ENCODE measurements around a stretch of chr6.

DNA sequence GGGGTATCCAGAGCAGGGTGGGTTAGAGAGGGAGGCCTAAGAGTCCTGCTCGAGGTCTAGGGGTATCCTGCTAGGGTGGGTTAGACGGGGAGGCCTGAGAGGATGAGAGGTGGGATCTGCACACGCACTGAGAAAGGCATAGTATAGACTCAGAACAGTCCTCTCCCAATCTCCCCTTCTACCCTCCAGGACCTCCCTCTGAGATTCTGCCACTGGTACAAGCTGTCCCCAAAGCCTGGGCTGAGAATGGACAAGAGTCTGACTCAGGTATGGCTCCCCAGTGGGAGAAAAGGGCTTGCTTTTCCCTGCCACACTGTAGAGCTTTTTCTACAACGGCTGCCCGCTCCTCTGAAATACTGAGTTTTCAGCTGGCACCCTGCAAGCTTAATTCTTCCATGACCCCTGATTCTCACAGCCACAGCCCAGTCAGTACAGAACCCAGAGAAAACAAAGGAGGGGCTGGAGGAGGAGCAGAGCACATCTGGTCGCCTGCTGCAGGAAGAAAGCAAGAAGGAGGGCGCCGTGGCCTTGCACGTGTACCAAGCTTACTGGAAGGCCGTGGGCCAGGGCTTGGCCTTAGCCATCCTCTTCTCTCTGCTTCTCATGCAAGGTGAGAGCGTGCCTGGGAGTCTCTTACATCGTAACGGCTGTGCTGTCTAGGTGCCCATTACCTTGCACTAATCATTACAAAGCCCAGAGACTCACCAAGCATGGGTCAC is 11.4 kb downstream of the DLK2 start:
- PRO-cap, 3 experiments = no peak in any of the 3 experiments
- RAMPAGE, long total RNA = no peak

DNA sequence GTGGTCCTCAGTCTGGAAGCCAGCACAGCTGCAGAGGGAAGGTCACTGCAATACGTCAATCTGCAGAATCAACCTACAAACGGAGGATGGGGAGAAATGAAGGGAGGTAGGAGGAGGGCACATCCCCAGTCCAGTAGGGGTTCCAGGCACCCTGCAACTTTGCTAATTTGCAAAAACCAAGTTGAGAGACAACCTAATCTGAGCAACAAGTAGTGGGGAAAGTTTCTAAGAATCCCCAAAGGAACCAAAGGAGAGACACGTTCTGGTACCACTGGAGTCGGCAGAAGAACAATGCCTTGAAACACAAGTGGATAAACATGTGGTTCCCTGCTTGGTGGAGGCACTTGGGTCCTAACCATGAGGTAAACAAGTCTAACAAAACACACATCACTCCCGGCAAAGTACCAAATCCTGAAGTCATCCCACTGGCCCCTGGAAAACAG is 4.9 kb downstream of the MRPS18A start:
- PRO-cap, 3 experiments = no peak in any of the 3 experiments
- RAMPAGE, long total RNA = no peak

DNA sequence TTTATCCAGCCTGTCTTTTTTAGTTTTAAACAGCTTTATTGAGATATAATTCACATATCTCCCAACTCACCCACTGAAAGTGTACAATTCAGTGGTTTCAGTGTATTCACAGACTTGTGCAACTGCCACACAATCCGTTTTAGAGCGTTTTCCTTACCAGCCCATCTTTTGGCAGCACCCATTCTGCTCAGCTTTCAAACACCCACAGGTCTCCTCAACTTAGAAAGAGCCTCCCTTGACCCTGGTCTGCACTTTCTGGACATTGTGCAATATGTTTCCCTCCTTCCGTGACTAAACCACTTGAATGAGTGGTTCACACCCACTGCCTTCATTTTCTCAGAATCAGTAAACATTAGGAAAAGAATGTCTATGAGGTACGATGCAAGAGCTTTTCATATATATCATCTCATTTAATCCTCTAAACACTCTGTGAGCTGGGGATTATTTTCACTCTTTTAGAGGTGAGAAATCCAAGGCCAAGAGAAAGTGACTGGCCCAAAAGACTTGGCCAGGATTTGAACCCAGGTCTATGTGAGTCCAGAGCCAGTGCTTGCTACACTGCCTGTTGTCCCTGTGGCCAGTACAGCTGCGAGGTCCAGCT is 21.7 kb upstream of the MRPS18A start:
- PRO-cap, 3 experiments = no peak in any of the 3 experiments
- RAMPAGE, long total RNA = no peak

DNA sequence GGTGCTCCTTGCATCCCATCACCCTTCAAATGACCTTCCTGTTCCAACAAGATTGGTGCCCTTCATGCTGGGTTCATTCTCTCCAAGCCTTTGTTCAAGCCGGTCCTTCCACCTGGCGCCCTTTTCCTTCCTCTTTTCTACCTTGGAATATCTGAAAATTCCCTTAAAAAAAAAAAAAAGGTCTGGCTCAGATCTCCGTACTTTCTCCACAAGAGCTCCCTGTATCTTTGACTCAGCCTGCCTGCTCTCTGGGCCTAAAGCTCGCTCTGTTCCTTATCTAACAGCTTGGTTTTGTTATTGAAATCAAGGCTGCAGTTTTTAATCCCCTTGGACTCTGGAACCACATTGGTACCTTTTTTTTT is 22.2 kb upstream of the MRPS18A start:
- PRO-cap, 3 experiments = no peak in any of the 3 experiments
- RAMPAGE, long total RNA = no peak

- PRO-cap, 3 experiments = no peak in any of the 3 experiments
- RAMPAGE, long total RNA = no peak
Measured at GRCh38 chr6:43759483-43759682, 10.6 kb upstream of the VEGFA start.

- PRO-cap, 3 experiments = peak in 1 of 3 experiments; most common minus-strand start chr6:43771375 (in 1)
- RAMPAGE, long total RNA = no peak
Measured at GRCh38 chr6:43771222-43771405, 1.1 kb downstream of the VEGFA start.

- PRO-cap, 3 experiments = no peak in any of the 3 experiments
- RAMPAGE, long total RNA = no peak
Measured at GRCh38 chr6:43774249-43774612, 4.2 kb downstream of the VEGFA start.

DNA sequence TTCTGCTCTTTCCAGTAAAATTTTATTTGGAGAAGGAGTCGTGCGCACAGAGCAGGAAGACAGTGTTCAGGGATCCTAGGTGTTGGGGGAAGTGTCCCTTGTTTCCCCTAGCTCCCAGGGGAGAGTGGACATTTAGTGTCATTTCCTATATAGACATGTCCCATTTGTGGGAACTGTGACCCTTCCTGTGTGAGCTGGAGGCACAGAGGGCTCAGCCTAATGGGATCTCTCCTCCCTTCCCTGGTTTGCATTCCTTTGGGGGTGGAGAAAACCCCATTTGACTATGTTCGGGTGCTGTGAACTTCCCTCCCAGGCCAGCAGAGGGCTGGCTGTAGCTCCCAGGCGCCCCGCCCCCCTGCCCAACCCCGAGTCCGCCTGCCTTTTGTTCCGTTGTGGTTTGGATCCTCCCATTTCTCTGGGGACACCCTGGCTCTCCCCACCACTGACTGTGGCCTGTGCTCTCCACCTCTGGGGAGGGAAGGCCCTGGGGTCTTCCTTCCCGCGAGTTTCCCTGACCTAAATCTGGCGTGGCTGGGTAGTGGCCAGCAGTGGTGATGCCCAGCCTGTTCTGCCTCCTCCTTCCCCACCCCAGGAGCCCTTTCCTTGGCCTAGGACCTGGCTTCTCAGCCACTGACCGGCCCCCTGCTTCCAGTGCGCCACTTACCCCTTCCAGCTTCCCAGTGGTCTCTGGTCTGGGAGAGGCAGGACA is 4.8 kb downstream of the VEGFA start:
- PRO-cap, 3 experiments = no peak in any of the 3 experiments
- RAMPAGE, long total RNA = no peak

GRCh38 chr6:43776028-43776964 is 6.3 kb downstream of the VEGFA start:
- PRO-cap, 3 experiments = no peak in any of the 3 experiments
- RAMPAGE, long total RNA = no peak

DNA sequence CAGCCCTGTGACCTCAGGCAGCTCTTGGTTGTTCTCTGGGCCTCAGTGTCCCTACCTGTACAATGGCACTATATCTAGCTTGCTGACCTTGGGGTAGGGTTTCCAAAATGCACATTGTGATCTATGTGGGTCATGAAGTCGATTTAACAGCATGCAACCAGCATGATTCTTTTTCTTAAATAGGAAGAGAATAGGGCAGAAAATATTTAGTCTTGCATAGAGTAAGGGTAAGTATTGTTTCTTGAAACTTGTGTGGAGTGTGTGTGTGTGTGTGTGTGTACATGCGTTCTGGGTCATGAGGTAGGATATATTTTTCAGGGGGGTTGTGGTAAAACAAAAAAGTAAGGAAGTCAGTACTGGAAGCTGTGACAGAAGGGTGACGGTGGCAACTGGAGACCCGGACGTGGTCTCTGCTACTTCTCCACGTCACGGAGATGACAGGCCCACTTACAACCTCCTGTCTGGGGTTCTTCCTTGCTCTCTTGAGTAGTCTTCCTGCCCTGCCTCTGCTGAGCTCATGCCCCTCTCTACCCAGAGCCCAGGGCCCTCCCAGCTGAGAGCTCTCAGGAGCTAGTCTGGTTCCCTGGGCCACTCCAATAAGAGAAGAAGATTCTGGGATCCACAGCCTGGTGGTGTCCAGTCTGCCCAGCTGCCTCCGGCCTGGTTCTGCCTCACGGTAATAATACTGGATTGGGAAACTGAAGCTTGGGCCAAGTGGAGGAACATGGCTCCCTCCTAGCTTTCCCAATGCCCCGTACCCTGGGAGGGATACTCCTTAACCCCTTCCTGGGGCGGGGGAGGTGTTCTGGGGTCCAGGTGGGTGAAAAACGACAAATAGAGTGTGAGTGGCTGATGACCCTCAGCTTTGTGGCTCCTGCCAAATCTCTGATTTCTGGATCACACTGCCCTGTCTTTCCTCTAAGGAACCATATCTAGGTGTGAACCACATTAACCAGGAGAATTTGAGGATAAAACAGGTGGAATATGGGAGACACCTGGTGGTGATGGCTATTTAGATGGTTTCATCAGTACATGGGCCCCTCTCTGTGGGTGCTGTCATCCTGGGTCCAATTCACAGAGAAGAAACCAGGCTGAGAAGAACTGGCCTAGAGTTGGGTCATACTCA is 27.0 kb downstream of the VEGFA start:
- PRO-cap, 3 experiments = no peak in any of the 3 experiments
- RAMPAGE, long total RNA = no peak

GRCh38 chr6:43798667-43799476 is 28.9 kb downstream of the VEGFA start:
- PRO-cap, 3 experiments = peak in 1 of 3 experiments; most common plus-strand start chr6:43799157 (in 1); most common minus-strand start chr6:43798975 (in 1)
- RAMPAGE, long total RNA = no peak

- PRO-cap, 3 experiments = no peak in any of the 3 experiments
- RAMPAGE, long total RNA = no peak
Measured at GRCh38 chr6:43926538-43927670, 156.9 kb downstream of the VEGFA start.

- PRO-cap, 3 experiments = peak in 3 of 3 experiments; most common plus-strand start chr6:43929681 (in 3)
- RAMPAGE, long total RNA = no peak
Measured at GRCh38 chr6:43929495-43929941, 159.5 kb downstream of the VEGFA start.

GRCh38 chr6:43992547-43993418 is 134.5 kb downstream of the MRPL14 start:
- PRO-cap, 3 experiments = no peak in any of the 3 experiments
- RAMPAGE, long total RNA = no peak

- PRO-cap, 3 experiments = no peak in any of the 3 experiments
- RAMPAGE, long total RNA = no peak
Measured at GRCh38 chr6:44086972-44087474, 40.2 kb downstream of the MRPL14 start.

DNA sequence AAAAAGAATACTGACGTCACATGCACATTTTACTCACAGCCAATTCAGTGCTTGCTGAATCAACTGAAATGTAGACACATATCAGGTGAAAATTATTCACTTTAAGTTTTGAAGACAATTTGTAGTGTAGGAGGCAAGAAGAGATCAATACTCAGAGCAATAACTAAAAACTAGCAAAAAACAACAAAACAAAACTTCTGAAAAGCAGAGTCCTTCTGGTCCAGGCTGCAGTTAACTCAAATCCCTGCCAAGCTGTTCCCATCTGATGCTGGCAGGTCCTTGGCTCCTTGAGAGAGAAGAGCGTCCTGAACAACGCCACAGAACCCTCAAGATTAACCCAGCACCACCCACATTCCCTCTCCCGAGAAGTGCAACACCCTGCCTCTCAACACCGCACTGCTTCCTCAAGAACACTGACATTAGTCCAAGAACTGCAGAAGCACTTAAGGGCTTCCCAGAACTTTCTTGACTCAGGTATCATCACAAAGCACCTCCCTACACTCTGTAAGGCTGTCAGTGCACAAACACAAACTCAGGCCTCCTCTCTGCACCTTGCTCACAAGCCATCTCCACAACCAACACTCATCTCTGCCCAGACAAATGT is 7.6 kb downstream of the MRPL14 start:
- PRO-cap, 3 experiments = no peak in any of the 3 experiments
- RAMPAGE, long total RNA = no peak

GRCh38 chr6:44134133-44134780 is 6.9 kb downstream of the TMEM63B start:
- PRO-cap, 3 experiments = no peak in any of the 3 experiments
- RAMPAGE, long total RNA = no peak

DNA sequence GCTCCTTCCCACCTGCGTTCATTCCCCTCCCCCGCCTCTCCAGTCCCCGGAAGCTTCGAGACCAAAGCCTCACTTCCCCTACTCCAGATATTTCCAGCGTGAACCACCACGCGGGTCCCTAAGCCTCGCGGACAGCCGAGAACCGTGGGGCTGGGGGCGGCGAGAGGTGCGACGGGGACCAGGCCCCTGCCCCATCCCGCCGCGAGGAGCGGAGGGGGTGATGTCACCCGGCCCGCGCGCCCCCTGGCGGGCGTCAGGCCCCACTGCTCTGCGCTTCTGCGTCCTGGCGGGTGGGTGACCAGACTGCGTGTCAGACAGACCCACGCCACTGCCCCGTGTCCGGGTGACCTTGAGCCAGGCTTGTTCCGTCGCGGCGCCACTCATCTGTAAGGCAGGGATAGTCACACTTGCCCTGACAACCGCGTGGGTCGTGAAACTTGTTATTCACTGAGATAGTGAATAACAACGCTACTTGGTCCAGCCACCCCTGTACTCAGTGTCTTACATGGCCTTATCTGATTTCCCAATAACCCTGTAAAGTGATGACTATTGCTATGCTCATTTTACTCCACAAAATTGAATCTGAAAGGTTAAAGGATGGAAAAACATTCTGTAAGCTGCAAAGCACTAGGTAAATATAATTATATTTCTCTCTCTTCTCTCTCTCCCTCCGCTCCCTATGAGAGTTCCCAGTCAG is 8.9 kb upstream of the HSP90AB1 start:
- PRO-cap, 3 experiments = peak in 3 of 3 experiments; most common plus-strand start position 273 of the sequence (in 2); most common minus-strand start position 203 of the sequence (in 1)
- RAMPAGE, long total RNA = no peak

DNA sequence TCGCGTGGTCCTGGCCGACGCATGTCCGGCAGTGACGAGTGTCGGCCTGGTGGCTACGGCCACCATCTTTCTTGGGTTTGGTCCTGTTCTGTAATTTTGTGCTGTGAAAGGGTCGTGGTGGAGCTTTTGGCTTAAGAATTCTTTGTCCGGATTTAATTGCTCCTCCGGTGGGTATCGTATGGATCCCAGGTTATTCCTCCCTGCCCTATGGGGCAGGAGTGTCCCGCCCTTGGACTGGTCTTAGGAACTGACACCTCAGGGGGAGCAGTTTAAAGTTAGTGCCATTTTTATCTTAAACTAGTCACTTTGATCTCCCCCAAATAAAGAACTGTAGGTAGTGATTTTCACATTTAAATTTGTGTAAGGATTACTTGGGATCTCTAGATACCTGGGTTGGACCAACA is 1.0 kb downstream of the HSP90AB1 start:
- PRO-cap, 3 experiments = peak in 3 of 3 experiments; most common plus-strand start position 31 of the sequence (in 3)
- RAMPAGE, long total RNA = no peak

GRCh38 chr6:44248317-44248469 is 1.3 kb downstream of the HSP90AB1 start:
- PRO-cap, 3 experiments = no peak in any of the 3 experiments
- RAMPAGE, long total RNA = no peak